Choroid plexus epithelial cell (primary cell): ENCODE measurements around the genes BARHL2 and FNBP1L.

GRCh38 chr1:90706452-90706775, 10.7 kb downstream of the BARHL2 start:
- RRBS, result 5% methylated on average over 10 of the region's 31 CpGs

DNA sequence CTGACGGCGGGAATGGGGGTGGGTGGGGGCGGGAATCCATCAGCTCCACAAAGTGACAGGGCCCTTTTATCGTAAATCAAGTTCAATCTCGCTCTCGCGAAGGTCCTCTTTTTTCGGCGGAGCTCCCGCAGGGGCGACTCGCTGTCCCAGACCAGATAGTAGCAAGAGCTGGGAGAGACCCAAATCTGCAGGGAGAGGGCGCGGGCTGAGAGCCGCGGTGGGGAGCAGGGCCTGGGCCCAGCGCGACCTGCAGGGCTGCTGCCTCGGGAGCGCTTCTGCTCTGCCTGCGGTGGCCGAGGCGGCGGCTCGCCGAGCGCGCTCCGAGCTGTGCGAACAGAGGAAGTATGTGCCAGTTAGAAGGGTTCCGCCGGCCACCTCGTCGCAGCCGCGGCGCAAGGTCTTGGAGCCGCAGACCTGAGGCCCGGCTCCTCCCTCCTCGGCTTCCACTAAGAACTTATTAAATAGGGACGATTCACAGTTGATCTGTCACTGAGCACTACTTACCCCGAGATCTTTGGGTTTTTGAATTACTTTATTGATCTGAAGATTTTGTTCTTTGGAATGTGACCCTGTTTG, 10.2 kb downstream of the BARHL2 start:
- RRBS, result 3% methylated on average over 8 of the region's 42 CpGs

GRCh38 chr1:90716194-90717350, at the start of gene BARHL2:
TSS of gene BARHL2 (minus strand) at chr1:90717302.
- RRBS, result 5% methylated on average over 8 of the region's 74 CpGs

DNA sequence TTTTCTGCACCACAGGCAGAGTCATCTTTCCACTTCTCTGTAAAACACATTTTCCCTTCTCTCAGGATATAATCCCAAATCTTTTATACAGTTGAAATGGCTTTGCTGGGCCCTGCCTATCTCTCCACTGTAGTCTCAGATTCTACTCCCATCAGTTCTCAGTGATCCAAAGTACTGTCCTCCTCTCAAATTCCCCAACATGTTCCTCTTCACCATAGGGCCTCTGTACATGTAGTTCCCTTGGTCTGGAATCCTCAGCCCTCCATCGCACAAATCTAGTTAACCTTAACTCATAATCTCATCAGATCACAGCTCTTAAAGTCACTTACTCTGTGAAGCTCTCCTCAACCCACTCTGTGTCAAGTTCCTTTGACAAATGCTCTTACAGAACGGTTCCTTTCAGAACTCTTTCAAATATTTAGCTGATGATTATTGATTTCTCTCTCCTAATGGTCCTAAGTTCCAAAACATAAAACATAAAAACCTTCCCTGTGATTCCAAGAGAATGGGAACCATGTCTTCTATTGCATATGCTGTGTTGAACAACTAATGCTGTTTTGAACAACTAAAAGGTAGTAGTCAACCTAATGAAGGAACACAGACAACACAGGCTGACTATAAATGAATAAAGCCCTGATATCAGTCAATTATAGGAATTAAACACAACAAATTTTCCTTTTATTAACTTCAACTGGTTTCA, 54.7 kb downstream of the ZNF644 start:
- RRBS, result no CpG with 5 or more reads among the region's 2 CpGs

- RRBS, result no CpG with 5 or more reads among the region's 4 CpGs
Observed at GRCh38 chr1:91524680-91525641, 24.3 kb downstream of the CDC7 start.

- RRBS, result no CpG with 5 or more reads among the region's 7 CpGs
Observed at GRCh38 chr1:91526159-91526904, 25.7 kb downstream of the CDC7 start.

DNA sequence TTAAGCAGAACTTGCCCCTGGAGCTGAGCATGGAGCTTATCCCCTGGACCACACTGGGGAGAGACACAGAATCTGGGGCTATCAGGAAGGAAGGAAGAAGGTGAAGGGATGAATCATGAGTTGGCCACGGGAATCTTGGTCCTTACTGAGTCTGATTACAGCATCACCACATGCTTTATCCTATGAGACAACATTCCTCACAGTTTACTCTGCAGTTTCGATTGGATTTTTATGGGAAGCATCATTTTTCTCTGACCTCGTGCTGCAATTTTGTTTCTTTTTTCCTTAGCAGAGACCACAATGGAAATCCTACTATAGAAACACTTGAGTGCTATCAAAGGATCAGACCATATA, 81.9 kb downstream of the CDC7 start:
- RRBS, result no CpG with 5 or more reads among the region's 3 CpGs

DNA sequence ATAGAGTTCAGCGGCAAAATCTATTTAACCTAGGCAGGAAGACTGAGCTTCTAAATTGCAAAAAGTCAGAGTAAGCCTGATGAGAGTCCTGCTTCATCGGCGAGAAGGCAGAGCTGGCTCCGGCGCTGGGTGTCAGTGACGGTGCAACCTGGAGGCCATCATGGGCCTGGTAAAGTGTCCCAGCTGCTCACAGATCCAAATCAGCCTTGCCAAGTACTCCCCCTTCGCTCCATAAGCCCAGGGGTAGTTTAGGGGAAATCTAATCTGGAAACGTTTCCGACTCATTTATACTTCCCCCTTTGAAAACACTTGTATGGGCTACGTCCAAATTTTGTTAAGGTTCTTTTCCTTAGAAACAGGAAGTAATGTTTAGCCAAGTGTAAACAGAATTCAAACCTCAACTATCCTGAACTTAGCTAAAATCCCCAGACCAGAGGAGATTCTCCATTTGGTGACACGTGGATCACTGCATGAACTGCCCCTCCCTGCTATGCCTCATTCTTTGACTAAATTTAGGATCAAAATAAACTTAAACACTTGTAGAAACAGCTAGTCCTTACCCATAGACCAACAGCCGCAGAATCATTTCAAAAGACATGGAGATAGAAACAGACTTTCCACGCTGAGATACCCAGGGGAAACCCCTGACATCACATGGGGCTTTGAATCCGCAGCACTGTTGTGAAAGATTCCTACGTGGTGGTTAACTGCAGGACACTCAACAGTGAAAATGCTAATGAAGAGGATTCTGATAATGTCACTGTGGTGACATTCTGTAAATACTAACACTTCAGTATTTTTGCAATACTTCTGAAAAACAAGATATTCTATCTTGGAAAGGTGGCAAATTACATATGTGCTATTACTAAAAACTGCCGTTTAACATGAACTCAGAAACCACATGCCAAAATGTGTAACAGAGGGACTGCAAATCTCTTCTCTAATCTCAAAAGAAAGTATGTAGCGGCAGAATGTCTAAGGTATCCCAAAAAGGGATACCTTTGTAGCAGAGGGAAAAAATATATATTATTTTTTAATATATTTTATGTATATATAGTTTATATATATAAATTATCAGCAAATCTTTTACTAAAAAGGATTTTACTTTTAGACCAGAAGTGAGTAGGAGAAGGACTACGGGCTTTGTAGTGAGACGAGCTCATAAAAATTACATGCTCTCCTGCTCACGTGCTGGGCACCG, 172.6 kb downstream of the TGFBR3 start:
- RRBS, result no CpG with 5 or more reads among the region's 21 CpGs

GRCh38 chr1:91731288-91731755, 154.6 kb downstream of the TGFBR3 start:
- RRBS, result no CpG with 5 or more reads among the region's 9 CpGs

- RRBS, result no CpG with 5 or more reads among the region's 2 CpGs
Observed at GRCh38 chr1:91745020-91745318, 141.0 kb downstream of the TGFBR3 start.

DNA sequence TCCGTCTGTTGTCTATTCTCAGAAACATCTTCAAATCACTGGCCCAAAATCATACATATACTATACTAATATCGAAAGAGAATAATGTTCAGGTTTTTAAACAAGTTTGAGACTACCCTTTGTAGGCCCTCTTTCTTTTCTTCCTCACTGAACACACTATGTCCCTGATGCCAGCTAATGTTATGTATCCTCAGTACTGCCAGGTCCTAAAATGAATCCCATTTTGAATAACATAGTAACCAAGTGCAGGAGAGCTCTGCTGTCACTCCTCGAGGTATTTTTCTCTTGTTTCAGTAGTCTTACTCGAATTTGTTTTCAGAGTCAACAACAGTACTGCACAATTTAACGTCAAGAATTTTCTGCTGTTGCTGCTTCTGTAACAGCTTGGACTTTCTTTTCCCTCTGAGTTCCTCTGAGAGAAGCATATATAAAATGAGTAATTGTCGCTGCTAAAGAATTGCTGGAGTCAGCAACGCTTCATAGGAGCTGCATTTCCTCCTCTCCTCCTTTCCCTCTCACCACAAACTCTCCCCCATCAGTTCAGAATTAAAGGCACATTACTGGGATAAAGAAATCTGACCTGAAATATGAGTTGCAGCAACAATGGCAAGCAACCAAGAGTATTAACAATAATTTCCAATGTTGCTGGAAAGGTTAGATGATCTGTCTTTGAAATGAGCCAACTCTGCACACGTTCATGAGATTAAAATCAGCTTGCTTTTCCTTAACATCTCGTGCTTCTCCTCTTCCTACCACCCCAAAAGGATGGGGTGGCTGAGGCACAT, 90.5 kb downstream of the TGFBR3 start:
- RRBS, result no CpG with 5 or more reads among the region's 9 CpGs

GRCh38 chr1:91816016-91816517, 69.9 kb downstream of the TGFBR3 start:
- RRBS, result no CpG with 5 or more reads among the region's 2 CpGs

GRCh38 chr1:91827677-91828432, 58.1 kb downstream of the TGFBR3 start:
- RRBS, result no CpG with 5 or more reads among the region's 8 CpGs

DNA sequence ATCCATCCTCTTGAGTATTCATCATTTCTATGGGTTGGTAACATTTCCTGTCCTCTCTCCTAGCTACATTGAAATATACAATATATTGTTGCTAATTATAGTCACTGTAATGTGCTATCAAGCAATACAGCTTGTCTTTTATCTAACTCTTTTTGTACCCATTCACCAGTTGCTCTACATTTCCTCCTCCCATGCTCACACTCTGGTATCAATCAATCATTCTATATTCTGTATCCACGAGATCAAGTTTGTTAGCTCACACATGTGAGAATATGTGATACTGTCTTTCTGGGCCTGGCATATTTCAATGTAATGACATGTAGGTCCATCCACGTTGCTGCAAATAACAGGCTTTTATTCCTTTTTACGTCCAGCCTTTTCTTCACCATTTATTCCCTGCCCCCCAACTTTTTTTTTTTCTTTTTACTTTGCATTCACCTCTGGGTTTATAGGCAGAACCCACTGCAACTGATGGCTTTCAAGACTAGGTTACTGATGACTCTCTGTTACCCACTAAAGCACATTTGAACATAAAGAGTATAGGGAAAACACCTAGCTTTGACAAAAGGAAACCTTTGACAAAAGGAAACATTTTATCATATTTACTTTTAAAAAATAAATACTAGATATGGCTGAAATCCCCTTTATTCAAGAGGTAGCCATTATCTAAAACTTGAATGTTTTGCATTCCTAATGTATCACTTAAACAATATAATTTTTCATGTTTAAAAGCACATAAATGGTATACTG, 32.1 kb downstream of the C1orf146 start:
- RRBS, result no CpG with 5 or more reads among the region's 3 CpGs

DNA sequence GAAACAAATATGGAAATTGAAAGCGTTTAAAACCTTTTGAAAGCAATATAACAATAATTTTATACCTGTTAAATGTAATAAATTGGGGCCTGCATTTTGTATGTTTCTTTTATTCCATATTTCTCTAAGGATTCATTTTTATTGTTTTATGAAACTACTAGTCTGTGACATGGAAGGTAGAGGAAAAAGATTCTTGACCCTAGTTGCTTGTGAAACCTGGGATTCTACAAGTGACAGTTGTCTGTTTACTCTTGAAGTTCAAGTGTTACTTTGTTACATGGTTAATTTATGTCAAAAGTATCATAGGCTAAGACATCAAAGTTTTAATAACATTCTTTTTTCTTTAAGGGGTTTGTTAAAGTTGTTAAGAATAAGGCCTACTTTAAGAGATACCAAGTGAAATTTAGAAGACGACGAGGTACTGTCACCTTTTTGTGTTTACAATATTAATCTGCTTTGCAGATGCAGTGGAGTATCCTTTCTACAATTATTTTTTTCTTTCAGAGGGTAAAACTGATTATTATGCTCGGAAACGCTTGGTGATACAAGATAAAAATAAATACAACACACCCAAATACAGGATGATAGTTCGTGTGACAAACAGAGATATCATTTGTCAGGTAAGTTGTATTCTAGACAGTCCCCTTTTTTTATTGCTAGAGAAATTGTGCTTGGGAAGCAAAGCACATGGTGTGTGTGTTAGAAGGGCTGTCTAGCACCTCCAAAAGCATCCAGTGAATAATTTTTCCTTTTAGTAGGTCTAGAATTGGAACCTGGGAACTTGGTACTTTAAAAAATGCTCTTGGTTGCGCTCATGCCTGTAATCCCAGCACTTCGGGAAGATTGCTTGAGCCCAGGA, 1.4 kb downstream of the RPL5 start:
- RRBS, result no CpG with 5 or more reads among the region's 8 CpGs

DNA sequence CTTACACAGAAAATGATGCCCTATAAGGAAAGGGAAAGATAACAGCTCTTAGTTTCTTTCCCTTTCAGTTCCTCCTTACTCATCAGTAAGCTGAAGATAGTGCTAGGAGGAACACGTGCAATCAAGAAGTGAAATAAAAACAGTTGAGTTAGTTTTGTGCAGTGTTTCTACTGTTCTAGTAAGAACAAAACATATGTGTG, 45.3 kb upstream of the MTF2 start:
- RRBS, result no CpG with 5 or more reads among the region's 1 CpG

DNA sequence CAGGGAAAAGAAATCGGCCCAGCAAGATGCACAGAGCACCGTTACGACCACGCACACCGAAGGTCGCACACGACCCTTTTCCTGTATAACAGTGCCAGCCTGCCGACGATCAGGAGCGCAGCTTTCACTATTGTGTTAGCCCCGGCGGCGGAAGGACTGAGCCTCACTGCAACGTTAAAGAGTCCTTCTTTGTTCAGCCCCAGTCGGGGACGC, 214 bp upstream of the MTF2 start:
- RRBS, result no CpG with 5 or more reads among the region's 16 CpGs

GRCh38 chr1:93110138-93110710, 31.1 kb downstream of the MTF2 start:
- RRBS, result no CpG with 5 or more reads among the region's 4 CpGs

GRCh38 chr1:93447537-93447807, 446 bp upstream of the FNBP1L start:
- RRBS, result no CpG with 5 or more reads among the region's 5 CpGs

DNA sequence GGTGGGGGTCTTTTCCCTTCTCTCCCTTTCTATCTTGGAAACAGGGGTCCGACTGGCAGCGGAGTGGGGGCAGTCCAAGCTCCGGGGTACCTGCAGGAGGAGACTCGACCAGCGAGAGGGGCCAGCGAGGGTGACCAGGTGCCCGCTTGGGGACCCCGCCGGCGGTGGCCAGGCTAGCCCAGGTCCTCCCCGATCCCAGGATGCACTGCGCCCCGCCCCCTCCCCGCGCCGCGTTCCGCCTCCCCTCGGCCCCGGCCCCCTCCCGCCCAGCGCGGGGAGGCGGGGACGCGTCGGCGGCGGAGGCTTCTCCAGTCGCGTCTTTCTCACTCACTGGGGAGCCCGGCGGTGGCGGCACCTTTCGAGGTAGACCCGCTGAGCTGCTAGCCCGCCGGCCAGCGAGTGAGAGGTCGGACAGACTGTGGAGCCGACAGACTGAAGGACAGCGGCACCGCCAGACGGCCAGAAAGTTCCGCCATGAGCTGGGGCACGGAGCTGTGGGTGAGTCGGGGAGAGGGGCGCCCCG, at the start of gene FNBP1L:
FNBP1L (plus strand) TSS at position 311 of the 523 bp plus-strand sequence.
- RRBS, result under 1% methylated on average over 30 of the region's 49 CpGs